Right atrium auricular region (tissue), 2 donors: ENCODE data around the genes CPLANE2, SZRD1 and PADI1.

DNA sequence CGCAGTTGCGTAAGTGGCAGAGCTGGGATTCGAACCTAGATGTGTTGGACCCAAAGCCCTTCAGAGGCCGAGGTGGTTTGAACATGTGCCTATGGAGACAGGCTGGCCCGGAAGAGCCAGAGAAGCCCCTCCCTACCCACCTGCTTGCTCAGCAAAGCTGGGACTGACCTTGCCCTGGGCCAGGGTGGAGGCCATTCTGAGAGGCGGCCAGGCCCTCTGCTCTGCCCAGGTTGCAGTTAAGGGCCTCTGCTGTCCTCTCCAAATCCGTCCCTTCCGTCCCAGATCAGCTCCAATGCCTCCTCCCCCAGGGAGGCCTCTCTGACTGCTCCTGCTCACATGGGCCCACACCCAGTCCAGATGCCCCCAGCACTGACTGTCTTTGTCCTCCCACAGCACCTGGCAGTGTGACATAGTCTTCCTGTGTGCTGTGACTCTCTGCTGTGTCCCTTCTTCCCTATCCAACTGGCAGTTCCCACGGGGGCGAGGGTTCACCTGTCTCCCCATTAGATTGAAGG is 1.2 kb upstream of the HSPB7 start:
- PRO-cap = bidirectional peak, plus-strand start at position 177 of the sequence, minus-strand start outside the sequence; bidirectional peak, plus-strand start at position 450 of the sequence, minus-strand start at position 320 of the sequence
- RAMPAGE, long total RNA, 2 experiments = start-site peak on the minus strand in 1 of 2 experiments, centred at position 317 of the sequence, 12 reads per replicate

GRCh38 chr1:16048317-16049201 is 5.0 kb downstream of the CLCNKB start:
- PRO-cap = no peak
- RAMPAGE, long total RNA, 2 experiments = no peak in any of the 2 experiments

GRCh38 chr1:16209921-16210692 is 2.3 kb downstream of the ARHGEF19 start:
- PRO-cap = no peak
- RAMPAGE, long total RNA, 2 experiments = no peak in any of the 2 experiments

DNA sequence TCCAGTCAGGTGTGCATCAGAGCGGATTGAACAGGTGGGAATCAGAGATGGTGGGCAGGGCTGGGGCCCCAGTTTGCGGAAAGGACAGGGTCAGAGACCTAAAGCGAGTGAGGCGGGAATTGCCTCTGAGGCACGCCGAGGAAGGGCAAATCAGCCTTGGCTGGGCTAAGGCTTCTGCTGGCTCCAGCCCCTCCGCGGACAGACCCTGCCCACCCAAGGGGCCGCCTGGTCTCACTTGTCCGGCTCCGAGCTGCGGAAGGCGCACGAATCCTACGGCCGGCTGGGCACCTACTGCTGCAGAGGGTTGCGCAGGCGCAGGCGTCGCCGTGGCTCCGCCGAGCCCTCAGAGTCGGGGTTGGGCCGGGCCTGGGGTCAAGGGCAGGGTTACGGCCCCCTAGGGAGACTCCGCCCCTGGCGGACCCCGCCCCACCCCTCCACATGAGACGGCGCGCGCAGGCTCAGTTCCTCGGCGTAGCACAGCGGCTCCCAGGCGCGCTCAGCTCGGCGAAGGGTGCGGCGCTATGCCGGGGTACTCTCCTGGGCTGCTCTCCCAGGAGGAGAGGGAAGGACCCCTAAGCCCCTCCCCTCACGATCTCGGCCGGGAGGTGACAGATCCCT is 10.2 kb downstream of the CPLANE2 start:
- PRO-cap = bidirectional peak, plus-strand start at position 461 of the sequence, minus-strand start at position 290 of the sequence
- RAMPAGE, long total RNA, 2 experiments = no peak in any of the 2 experiments

- PRO-cap = bidirectional peak, plus-strand start at chr1:16237290, minus-strand start at chr1:16237139
- RAMPAGE, long total RNA, 2 experiments = start-site peak on the minus strand in 1 of 2 experiments, at chr1:16237117-16237190 at its widest, 12 reads per replicate
Observed at GRCh38 chr1:16236444-16237531, at the start of gene CPLANE2. Gene CPLANE2 (minus strand): TSS chr1:16237183.

DNA sequence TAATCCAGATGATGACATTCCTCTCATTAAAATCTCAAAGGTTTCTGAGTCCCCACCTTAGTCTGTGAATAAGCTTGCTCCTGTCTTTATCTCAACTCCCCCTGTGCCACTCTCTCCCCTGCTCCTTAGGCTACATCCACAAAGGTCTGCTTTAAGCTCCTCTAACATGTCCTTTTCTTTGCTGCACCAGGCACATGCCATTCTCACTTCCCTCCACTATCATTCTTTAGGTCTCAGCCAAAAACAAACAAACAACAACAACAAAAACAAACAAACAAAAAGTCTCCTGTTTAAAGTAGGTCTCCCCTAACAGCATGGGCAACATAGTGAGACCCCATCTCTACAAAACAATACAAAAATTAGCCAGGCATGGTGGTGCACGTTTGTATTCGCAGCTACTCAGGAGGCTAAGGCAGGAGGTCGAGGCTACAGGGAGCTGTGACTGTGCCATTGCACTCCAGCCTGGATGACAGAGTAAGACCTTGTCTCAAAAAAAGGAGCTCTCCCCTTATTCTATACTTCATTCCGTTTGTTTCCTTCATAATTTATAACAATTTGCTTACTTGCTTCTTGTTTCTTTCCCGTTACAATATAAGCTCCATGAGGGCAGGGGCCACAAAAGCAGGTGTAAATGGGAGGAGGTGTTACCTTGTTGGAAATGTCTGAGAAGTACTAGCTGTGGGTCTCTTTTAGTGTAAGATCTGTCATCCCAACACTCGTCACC is 52.6 kb upstream of the CPLANE2 start:
- PRO-cap = no peak
- RAMPAGE, long total RNA, 2 experiments = no peak in any of the 2 experiments

DNA sequence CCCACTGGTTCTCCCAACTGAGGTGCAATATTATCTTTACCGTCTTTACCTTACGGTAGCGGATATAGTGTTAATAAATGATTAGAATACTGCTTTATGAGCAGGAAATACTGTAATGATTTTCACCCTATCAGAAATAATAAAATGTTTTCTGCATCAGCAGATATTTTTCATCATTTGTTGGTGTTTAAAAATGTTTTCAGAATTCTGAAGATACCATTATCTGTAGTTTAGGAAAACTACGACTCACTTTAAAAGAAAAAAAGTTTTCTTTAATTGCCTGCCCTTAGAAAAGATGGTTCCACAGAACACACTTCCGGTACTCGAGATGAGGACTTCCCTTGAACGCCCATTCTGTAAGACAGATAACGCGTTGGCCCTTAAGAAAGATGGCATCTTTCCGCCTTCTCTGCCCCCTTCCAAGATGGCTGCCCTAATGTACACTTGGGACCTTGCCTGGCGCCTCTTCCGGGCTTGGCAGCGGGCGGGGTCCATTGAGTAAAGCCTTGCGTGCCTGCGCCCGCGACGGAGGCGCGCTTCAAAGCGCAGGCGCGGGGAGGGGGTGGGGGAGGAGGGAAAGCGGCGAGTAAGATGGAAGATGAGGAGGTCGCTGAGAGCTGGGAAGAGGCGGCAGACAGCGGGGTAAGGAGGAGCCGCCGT is at the start of gene SZRD1:
SZRD1 (plus strand) TSS at position 576 of the 660 bp plus-strand sequence.
- PRO-cap = unidirectional peak, plus-strand start at position 577 of the sequence
- RAMPAGE, long total RNA, 2 experiments = start-site peak on the plus strand in 1 of 2 experiments, centred at position 572 of the sequence, 1,425 reads per replicate

GRCh38 chr1:16395389-16396398 is 28.7 kb downstream of the SZRD1 start:
- PRO-cap = no peak
- RAMPAGE, long total RNA, 2 experiments = no peak in any of the 2 experiments

DNA sequence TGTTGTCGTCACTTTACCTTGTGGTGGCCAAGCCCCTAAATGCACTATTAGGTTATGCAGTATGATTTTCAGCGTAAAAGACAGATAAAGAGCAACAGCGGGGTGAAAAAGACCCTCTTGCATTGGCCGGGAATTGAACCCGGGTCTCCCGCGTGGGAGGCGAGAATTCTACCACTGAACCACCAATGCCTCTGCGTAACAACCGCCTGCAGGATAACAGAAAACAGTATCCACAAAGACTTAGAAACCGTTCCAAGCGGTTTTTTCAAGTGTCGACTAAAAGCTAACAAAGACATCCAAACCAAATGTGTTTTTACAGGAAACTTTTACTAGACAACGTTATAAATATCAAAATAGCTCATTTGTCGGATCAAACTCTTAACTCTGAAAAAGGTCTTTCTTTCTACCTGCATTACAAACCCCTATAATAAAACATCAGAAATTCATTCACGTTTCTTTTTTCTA is 105.3 kb downstream of the NECAP2 start:
- PRO-cap = no peak
- RAMPAGE, long total RNA, 2 experiments = no peak in any of the 2 experiments

DNA sequence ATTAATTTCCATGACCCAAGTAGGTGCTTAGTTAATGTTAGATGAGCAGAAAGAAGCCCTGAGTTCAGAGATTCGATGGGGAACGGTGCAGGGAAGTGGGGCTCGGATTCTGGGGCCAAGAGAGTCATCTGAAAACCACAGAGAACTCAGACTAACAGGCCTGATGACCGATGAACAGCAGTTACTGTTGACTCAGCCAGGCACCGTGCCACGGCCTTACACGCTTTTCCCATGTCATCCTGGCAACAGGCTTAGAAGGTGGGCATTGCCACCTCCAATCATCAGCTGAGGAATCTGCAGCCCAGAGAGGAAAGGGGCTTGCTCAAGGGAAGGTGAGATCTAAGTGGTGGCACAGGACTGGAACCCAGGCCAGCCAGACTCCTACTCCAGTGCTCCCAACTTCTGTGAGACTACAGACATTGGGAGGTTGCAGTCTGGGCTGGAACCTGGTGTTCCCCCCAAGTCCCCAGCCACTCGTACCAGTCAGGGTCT is 182.9 kb downstream of the NECAP2 start:
- PRO-cap = no peak
- RAMPAGE, long total RNA, 2 experiments = no peak in any of the 2 experiments

DNA sequence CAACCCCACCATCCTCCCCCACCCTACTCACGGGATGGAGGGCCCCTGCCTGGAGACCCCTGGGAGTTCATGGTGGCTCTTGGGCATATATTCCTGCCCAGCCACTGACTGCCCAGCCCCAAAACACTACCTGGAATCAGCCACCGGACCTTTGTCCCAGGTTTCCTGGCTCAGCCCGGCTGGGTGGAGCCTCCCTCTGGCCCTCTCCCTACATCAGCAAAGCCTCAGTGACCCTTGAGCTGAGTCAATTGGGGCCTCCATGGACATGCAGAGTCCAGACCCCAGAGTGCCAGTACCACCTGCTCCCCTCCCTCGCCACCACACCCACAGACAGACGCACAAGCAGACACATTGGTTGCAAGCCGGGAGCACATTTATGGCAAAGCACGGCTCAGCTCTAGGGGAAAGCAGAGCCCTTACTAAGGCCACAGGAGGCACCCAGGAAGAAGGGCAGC is 224.6 kb upstream of the CROCC start:
- PRO-cap = no peak
- RAMPAGE, long total RNA, 2 experiments = no peak in any of the 2 experiments

DNA sequence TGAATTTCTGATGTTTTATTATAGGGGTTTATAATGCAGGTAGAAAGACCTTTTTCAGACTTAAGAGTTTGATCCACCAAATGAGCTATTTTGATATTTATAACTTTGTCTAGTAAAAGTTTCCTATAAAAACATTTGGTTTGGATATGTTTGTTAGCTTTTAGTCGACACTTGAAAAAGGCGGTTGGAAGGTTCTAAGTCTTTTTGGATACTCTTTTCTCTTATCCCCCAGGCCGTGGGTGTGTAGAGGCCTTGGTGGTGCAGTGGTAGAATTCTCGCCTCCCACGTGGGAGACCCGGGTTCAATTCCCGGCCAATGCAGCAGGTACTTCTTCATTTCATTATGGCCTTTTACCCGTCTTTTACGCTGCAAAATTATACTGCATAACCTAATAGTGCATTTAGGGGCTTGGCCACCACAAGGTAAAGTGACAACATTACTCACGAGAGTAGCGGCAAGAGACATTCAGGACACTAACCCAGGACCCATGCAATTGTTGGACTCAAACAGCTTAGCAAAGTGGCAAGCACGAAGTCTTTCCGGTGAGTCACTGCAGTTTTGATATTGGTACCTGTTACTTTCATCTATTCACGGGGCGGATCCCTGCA is 194.6 kb upstream of the CROCC start:
- PRO-cap = no peak
- RAMPAGE, long total RNA, 2 experiments = no peak in any of the 2 experiments

GRCh38 chr1:17098232-17098989 is 20.8 kb downstream of the PADI2 start:
- PRO-cap = no peak
- RAMPAGE, long total RNA, 2 experiments = no peak in any of the 2 experiments

DNA sequence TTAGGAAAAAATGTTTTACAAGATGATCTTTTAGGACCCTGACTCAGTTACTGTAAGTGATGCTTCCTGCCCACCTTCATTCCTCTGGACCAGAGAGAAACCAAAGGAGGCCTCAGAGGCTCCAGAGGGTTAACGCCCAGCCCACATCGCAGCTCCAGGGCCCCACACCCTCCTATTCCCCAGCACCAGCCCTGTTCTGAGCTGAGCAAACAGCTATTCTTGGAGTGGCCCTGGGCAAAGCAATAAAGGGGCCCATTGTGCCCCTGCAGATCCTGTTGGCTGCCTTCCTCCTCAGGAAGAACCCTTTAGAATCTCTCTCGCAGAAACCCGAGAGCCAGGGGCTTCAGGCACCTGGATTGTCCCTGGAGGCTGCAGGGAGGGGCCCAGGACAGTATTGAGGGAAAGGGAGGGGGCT is 9.4 kb downstream of the PADI2 start:
- PRO-cap = no peak
- RAMPAGE, long total RNA, 2 experiments = no peak in any of the 2 experiments

DNA sequence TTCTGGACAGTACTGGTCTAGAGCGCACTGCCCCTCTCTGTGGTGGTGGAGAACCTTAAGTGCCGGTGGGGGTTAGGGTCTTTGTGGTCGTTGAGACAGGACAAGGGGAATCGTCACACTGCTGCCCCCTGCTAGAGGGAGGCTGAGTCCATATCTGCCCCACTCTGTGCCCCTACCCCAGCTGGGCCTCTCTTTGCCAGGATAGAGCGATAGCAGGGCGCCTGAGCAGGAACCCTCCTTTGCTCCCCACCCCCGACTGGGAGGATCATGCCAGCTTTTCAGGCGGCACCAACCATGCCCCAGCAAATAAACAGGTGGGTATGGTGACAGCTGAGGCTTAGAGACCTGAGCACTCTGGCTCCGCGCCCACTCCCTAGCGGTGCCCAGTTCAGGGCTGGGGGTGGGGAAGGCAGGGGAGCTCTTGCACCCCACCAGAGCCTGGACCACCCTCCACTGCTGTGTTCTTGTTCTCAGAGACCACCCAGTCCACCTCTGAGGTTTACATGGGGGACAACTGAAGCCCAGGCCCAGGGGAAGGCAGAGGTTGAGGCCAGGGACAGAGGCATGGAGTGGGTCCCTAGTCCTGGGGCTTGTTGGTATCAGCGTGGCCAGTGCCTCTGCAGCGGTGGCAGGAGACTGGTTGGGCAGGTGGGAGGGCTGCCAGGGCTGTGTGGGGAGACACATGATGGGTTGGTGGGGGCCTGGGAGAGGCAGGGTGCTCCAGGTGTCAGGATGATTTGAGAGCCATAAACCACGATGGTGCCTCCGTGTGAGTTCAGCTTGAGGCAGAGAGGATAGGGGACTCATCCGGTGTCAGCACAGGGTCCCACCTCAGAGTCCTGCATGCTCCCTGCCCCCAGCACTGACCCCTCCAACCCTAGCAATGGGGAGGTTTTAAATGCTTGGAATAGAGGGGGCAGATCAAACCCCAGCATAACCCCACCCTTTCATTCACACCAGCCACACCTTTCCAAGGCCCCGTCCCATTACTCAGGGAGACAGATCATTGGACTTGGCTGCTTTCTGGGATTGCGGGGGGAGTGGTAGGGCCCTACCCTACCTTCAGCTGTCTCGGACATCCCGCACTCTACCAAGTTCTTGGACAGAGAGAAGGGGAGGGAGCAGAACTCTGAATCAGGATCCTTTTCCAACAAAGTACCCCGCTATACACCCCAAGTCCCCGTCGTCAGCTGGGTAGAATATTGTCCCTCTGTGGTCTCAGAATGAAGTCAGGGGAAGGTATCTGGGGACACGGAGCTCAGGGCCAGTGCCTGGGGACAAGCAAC is 1.4 kb downstream of the PADI2 start:
- PRO-cap = no peak
- RAMPAGE, long total RNA, 2 experiments = no peak in any of the 2 experiments

DNA sequence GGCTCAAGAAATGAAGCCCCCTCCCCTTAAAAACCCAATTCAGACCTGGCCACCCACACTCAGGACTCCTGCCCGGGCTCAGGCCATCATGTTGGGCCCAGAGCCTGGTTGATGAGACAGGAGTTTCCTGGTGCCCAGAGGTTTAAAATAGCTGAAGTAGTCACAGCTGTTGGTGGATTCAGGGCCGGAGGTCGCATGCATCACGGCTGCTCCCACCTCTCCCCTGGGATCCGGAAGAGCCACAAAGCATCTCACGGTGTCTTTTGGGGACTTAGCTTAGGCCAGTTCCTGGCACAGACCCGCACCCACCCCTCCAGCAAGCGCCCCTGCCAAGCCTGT is 2.6 kb upstream of the PADI2 start:
- PRO-cap = unidirectional peak, plus-strand start at position 165 of the sequence
- RAMPAGE, long total RNA, 2 experiments = no peak in any of the 2 experiments

GRCh38 chr1:17204934-17205377 is at the start of gene PADI1:
Gene PADI1 (plus strand): TSS chr1:17205128.
- PRO-cap = no peak
- RAMPAGE, long total RNA, 2 experiments = no peak in any of the 2 experiments

DNA sequence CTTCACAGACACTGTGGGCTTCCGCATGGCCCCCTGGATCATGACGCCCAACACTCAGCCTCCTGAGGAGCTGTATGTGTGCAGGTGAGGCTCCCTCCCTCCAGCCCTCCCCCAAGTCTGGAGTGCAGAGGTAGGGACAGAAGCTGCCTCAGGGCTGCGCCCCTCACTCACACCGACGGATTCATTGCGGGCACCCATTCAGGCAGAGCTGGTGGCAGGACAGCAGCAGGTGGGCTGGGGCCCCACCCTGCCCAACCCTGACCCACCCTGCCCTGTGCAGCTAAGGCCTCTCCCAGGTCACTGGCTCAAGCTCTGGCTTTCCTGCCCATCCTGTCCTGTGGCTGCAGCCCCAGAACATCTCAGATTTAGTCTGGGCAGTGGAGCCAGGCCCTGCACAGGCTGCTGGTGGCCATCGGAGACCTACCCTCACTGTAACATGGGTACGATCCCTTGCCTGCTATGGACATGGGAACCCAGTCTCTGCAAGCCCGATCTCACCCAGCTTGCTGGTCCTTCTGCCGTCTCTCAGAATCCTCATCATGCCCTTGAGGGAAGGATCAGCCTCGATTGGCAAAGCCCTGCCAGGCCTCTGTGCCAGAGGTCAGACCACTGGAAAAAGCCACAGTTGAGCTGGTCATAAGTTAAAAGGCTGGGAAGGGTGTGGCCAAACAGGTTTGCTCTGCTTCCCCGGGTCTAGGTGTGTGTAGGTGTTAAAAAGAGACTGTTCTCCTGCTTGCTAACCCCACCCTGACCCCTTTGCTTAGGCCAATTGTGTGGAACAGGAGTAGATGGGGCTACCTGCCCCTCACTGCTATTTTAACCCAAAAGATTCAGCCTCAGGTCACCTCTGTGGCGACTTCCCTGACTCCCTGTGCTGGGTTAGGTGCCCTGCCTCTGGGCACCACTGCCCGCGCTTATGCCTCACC is 19.7 kb upstream of the PADI3 start:
- PRO-cap = no peak
- RAMPAGE, long total RNA, 2 experiments = no peak in any of the 2 experiments

DNA sequence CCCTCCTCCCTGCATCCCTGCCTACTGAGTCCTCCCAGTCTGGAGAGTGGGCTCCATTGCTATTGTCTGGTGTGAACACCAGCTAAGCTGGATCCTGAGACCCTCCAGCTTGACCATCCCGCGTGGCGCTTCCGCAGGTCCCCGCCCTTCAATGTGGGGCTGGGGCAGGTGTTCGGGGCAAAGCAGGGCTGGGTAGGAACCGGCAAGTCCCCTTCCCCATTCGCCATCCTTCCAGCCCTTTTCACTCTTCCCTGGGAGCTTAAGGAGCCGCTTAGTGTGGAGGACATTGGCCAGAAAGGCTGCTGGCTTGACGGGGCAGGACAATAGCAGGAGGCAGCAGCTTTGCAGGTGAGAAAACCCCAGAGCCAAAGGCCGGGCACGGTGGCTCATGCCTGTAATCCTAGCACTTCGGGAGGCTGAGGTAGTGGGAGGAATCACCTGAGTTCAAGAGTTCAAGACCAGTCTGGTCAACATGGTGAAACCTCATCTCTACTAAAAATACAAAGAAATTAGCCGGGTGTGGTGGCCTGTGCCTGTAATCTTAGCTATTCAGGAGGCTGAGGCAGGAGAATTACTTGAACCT is 32.3 kb downstream of the PADI6 start:
- PRO-cap = no peak
- RAMPAGE, long total RNA, 2 experiments = no peak in any of the 2 experiments

DNA sequence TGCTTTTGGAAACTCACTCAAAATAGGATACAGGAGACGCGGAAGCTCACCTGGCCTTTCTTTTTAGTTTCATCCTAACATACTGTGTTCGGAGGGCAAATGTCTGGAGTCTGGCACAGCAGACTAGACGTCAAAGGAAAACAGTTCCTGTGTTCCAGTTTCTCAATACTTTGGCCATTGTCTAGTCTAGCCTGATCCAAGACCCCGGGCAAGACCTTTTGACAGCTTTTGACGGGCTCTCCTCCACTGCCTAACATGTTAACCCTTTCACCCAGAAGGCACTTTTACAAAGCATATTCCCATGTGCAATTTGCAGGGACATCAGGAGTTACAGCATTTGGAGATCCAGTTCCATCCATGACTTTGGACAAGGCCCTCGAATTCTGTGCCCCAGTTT is 2.7 kb downstream of the RCC2 start:
- PRO-cap = no peak
- RAMPAGE, long total RNA, 2 experiments = no peak in any of the 2 experiments